Measurements from ENCODE around the genes P4HA2 and RAD50.

DNA sequence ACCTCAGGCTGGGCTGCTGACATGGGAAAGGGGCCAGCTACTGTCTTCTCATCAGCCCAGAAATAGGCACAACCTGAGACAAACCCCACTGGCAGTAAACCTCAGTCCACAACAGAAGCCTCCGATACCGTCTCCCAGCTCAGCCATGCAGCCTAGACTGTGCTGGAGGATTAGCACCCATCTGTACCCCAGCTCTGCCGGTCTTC, 8.3 kb downstream of the P4HA2 start:
- RRBS, 2 experiments, result no CpG with 5 or more reads among the region's 3 CpGs

DNA sequence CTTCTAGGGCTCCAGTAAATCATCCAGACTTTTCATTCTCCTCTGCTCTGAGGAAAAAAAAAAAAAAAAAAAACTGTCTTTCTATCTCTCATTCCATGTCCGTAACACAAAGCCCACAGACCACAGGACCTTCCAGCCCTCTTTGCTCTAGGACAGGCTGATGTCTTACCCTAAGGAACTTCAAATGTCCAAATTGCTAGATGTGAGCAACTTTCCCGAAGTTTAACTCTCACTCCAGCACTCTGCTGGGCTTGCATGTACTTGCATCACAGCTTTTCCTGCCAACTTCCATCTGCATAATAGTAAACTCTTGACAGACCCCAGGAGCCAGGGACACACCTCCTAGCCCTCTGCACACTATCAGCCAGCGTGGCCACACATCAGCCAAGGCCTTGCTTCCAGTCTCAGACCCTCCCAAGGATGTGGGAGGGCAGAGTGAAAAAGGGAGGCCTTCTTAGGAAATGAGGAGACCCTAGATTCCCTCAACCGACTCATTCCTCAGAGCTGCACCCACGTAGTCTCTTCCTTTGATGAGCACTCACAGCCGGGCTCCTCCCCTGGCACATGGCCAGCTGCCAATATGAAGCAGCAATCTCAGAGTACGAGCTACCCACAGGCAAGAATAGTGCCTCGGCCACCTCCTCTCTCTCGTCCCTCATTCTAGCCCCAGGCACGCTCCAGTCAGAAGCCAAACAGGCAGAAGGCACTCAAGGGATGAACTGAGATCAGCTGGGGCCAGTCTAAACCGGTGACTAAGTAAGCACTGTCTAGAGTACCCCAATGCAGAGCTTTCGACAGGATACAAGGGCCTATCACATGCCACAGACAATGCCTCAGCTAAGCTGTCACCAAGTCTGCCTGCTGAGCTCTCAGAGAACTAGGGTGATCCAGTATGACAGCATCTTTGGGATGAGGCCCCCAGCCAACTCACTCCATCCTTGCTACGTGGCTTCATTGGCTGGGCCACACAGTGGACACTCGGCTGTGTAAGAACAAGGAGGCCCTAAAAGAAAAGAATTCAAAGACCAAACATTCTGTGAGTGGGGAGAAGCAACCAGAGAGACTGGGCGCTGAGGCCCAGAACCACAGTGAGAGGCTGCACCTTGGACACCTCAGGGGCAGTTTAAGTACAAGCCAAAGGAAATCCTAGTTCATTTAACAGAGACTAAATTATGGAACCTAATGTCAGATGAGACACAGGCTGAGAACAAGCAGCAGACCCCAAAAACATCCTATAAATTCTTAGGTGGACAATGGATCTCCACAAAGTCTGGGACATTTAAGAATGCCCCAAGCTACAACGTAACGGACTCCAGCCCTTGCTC, 2.2 kb downstream of the P4HA2 start:
- RRBS, 2 experiments, result no CpG with 5 or more reads among the region's 17 CpGs

DNA sequence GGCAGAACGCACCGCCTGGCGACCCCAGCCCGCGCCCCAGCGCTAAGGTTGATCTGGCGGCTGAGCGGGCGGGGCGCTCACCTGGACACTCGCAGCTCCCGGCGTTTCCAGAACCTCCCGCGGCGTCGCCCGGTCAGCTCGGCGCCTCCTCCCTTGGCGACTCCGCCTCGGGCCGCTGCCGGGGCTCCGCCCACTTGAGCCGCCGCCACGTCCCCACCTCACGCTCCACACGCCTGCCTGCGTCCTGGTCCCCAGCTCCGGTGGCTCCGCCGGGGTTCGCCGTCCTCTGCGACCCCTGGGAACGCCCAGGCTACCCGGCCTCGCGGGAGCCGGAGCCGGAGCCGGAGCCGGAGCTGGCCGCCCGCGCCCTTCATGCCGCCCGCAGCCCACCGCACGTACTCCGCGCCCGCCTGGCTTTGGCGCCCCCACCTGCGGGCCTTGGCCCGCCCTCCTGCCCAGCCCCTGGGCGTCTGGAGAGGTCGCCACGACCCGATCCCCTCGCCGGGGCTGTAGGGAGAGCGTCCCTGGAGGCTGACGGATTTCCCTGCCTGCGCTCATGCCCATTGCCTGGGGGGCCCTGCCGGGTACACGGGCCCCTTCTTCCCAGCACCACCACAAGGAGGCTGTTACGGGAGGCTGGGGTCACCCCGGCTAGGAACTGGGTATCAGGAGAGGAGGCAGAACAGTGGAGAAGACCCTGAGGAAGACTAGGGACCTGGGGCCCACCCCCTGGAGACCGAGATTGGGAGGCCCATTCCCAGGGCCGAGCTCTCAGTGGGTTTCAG, at the start of gene P4HA2:
Gene P4HA2 (minus strand): TSS at position 145 of the 785 bp plus-strand sequence.
- RRBS, 2 experiments, result 4 to 6% methylated on average over 27 of the region's 74 CpGs

DNA sequence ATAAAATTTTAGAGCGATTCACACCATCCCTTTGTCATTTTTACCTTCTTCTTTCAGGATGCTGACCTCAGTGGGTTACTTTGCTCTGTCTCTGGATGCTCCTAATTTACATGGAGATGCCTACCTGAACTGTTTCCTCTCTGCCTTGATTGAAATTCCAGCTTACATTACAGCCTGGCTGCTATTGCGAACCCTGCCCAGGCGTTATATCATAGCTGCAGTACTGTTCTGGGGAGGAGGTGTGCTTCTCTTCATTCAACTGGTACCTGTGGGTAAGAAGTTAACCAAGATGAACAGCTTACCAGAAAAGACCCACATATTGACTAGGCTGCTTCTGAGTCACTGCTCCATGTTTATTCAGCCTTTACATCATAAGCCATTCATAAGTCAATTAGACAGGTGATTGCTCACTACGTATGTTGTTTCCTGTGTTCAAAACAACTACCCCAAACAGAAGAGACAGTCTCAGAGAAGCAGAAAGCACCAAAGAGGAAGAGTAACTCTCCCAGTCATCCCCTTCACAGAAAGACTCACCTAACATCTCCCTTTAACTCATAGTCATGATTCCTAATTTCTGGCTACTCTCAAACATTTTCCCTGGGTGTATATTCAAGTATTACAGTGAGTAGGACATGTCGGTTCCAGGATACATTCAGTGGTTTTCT, 34.7 kb upstream of the SLC22A5 start:
- RRBS, 2 experiments, result no CpG with 5 or more reads among the region's 5 CpGs

GRCh38 chr5:132348245-132348931, 21.1 kb upstream of the SLC22A5 start:
- RRBS, 2 experiments, result no CpG with 5 or more reads among the region's 8 CpGs

DNA sequence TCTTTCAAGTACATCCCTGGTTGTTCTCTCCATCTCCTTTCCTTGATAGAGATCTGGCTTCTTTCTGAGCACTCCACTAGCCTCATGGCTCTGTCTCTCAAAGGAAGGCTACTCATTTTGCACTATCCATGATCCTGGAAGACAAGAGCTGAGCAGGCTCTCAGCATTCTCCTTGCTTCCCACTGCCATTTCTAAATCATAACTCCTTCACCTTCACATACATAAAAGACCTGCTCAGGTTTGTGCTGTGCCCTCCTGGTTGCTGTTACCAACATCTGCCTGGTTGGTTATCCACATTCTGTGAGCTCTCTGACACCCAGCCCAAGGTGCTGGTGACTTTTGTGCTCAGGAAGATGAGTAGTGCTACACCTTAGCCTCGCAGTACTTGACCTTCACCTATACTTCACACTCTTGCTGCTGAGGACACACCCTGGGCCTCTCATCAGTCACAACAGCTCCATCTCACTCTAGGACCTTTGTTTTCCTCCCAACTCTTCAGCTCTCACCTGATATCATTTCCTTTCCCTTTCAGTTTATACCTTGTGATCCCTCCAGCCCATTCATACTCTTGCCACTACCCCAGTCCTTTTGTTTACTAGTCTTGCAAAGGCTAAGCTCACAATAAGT, 10.8 kb upstream of the SLC22A5 start:
- RRBS, 2 experiments, result no CpG with 5 or more reads among the region's 1 CpG

DNA sequence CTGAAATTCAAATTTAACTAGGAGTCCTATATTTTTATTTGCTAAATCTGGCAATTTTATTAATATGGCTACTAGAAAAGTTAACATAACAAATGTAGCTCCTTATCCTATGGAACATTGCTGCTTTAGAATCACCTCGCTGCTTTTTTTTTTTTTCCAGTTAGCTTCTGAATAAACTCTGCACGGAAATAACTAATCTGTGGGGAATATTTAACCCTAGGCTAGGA, 634 bp upstream of the SLC22A5 start:
- RRBS, 2 experiments, result no CpG with 5 or more reads among the region's 2 CpGs

- RRBS, 2 experiments, result no CpG with 5 or more reads among the region's 3 CpGs
Measured at GRCh38 chr5:132371941-132372491, 2.5 kb downstream of the SLC22A5 start.

- RRBS, 2 experiments, result no CpG with 5 or more reads among the region's 13 CpGs
Measured at GRCh38 chr5:132434530-132435473, 55.8 kb downstream of the IRF1 start.

GRCh38 chr5:132446658-132447014, 43.9 kb downstream of the IRF1 start:
- RRBS, 2 experiments, result no CpG with 5 or more reads among the region's 5 CpGs

DNA sequence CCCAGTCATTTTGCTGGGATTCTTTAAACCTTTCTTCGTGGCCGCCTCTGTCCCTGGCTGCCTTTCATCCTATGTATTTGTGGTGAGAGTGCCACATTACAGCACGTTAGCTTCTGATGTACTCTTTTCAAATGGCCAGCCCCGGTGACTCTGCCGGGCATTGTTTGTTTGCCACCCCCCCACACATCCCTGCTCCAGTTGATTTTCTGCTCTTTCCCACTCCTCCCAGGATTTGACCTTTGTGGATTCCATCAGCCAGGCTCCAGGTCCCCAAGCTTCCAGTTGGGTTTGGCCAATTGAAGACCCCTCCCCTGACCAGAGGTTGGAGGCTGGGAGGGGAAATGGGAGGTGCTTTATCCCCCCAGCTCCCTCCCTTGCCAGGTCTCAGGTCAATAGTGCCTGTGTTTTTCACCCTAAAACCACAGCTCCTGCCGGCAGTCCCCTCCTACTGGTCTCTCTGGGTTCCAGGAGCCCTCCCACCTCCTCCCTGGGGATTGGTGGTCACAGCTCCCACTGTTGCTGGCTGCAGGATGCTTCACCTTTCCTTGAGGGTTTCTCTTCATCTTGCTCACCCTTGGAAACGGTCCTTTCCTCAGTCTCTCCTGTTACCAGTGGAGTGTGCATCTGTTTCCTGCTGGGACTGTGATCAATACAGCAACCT, 34.9 kb downstream of the IRF1 start:
- RRBS, 2 experiments, result no CpG with 5 or more reads among the region's 7 CpGs

DNA sequence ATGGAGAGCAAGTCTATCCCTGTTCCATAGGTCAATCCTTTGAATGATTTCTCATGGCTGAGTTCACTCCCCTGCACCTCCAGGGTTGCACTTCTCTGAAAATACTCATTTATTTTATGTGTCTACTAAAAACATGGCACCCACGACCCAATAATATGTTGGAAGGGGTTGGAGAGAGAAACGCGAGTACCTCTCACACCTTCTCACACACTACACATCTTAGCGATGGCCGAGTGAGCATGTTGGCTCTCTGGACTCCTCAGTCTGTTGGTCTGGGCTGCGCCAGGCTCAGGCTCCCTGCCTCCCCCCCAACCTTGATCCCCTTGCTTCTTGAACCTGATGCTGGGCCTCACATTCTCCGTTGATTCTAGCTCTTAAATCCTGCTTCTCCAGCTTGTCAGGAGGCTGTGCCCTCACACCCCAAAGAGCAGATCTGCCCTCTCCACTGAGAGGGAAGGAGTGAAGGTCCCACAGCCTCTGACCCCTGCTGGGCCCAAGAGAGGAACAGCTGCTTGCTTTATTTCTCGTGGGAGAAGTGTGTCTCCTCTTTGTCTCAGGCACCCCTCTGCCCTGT, 28.0 kb downstream of the IRF1 start:
- RRBS, 2 experiments, result no CpG with 5 or more reads among the region's 8 CpGs

DNA sequence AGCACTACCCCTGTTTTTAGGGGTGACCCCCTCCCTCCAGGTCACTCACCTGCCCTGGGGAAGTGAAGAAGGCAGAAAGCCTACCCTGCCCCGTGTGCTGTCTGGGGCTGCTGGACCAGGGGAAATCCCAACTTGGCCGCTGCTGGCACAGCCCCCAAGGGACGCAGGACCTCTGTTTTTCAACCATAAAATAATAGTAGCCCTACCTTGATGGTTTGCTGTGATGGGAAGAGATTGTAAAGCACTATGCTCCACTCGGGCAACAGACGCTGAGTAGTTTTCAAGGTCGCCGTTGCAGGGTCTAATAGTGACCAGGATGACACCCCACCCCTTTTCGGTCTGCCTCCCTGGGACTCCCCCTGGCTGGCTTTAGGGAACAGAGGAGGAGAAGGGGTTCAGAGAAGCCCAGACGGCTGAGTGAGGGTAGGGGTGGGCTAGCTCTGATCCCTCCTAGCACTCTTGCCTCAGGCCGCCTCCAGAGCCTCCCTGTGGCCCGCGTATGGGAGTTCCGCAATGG, 790 bp upstream of the IRF1 start:
- RRBS, 2 experiments, result no CpG with 5 or more reads among the region's 13 CpGs

DNA sequence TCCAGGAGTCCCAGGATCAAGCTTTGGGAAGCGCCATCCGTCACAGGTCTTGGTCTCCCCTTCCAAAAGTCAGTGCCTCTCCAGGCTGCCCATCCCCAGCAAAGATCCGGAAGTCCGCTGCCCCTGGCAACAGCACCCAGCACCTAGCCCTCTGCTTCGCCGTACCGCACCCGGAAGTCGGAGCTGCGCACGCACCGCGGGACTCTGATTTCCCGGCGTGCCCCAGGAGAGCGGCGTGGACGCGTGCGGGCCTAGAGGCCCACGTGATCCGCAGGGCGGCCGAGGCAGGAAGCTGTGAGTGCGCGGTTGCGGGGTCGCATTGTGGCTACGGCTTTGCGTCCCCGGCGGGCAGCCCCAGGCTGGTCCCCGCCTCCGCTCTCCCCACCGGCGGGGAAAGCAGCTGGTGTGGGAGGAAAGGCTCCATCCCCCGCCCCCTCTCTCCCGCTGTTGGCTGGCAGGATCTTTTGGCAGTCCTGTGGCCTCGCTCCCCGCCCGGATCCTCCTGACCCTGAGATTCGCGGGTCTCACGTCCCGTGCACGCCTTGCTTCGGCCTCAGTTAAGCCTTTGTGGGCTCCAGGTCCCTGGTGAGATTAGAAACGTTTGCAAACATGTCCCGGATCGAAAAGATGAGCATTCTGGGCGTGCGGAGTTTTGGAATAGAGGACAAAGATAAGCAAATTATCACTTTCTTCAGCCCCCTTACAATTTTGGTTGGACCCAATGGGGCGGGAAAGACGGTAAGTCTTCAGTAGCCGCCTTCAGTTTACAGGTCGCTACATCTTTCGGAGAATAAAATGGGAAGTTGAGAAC, at the start of gene RAD50:
Gene RAD50 (plus strand): TSS at position 262 of the 811 bp plus-strand sequence.
- RRBS, 2 experiments, result 1 to 3% methylated on average over 17 to 22 of the region's 57 CpGs

- RRBS, 2 experiments, result no CpG with 5 or more reads among the region's 3 CpGs
Measured at GRCh38 chr5:132603756-132604298, 47.0 kb downstream of the RAD50 start.

- RRBS, 2 experiments, result no CpG with 5 or more reads among the region's 20 CpGs
Measured at GRCh38 chr5:132819947-132820715, 7.0 kb downstream of the SOWAHA start.

DNA sequence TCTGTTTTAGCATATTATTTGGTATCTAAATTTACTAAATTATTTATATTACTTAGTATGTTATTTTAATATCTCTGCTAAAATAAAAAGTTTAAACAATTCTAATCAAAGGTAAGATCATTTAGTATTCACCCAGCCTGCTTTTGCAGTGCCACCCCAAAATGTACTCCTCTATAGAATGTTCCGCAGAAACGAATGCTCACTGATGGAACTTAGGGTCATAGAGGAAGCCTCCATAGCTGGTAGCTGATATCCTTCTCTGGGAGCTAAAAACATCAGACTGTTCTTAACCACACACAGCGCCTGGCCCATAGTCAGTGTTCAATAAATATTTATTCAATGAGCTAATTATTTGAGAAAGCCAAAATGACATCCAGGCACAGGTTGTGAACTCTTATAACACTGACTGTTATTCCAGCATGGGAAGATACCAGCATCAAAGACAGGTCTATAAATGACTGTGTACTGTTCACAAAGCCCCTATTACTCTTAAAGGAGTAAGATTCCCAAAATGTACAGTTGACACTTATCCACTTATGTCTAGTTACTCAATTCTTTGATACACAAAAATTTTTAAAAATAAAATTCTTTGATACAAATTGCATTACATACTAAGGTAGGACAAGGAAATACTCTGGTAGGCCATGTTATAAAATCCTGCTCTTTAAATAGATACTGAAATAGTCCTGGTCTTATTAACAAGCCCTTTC, 12.9 kb downstream of the GDF9 start:
- RRBS, 2 experiments, result no CpG with 5 or more reads among the region's 3 CpGs

- RRBS, 2 experiments, result no CpG with 5 or more reads among the region's 17 CpGs
Measured at GRCh38 chr5:132895988-132897272, 23.0 kb downstream of the LEAP2 start.

GRCh38 chr5:132962297-132963186, 892 bp downstream of the AFF4 start:
- RRBS, 2 experiments, result 1 to 2% methylated on average over 4 of the region's 31 CpGs